ENCODE data around the genes NABP1, ANKRD44 and SF3B1.

- PRO-cap = bidirectional peak, plus-strand start at chr2:191677455, minus-strand start at chr2:191677392
- RAMPAGE, long total RNA, 3 experiments = no peak in any of the 3 experiments
These were observed 691 bp upstream of the NABP1 start for GRCh38 chr2:191677113-191677777.

DNA sequence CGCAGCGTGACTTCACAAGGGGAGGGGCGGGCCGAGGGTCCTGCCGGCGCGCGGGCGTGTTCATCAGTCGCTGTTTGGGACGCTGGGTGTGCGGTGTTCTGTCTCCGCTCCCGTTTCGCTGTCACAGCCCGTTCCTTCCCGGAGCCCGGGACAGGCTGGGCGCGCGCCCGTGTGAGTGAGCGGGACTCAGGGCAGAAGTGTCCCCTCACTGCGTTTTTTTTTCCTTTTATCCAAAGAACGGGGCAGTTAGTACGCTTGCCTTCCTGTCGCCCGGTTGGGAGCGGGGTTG lies at the start of gene NABP1:
NABP1 (plus strand) TSS at position 66 of the 289 bp plus-strand sequence.
- PRO-cap = bidirectional peak, plus-strand start at position 66 of the sequence, minus-strand start outside the sequence
- RAMPAGE, long total RNA, 3 experiments = start-site peak on the plus strand in 3 of 3 experiments, centred at positions 79 to 89 of the sequence, 44 to 442 reads per replicate

DNA sequence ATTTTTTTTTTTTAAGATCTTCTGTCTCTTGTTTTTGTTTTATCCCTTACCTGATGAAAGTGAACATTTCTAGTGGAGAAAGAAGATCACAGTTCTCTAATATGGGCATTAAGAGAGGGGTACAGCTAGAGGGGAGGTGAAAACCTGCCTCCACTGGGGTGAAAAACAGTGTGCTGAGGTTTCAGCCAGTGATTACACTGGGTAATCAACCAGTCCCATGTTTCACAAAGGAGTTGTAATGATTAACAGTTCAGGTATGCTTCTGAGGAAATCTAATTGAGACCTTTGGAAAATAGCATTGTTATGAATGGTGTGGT lies 11.3 kb downstream of the NABP1 start:
- PRO-cap = no peak
- RAMPAGE, long total RNA, 3 experiments = no peak in any of the 3 experiments

DNA sequence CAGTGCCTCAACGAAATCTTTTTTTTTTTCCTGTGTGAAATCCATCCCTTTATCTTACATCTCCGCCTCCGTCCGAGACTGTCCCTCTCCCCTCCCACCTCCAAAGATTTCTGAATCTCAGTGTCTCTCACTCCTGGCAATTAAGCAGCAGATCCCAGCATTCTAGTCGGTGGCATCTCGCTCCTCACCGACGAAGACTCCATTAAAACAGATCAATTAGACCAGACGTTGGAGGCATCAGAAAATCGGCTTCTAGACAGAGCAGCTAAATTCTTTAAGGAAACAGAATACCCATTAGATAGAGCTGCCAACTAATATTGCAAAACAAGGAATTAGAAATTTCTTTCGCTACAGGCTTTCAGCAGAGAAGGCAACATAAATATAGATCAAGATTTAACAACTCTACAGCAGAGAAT lies 1.9 kb upstream of the TMEFF2 start:
- PRO-cap = no peak
- RAMPAGE, long total RNA, 3 experiments = no peak in any of the 3 experiments

- PRO-cap = no peak
- RAMPAGE, long total RNA, 3 experiments = no peak in any of the 3 experiments
These were observed 1054.4 kb upstream of the SLC39A10 start for GRCh38 chr2:194602548-194603200.

DNA sequence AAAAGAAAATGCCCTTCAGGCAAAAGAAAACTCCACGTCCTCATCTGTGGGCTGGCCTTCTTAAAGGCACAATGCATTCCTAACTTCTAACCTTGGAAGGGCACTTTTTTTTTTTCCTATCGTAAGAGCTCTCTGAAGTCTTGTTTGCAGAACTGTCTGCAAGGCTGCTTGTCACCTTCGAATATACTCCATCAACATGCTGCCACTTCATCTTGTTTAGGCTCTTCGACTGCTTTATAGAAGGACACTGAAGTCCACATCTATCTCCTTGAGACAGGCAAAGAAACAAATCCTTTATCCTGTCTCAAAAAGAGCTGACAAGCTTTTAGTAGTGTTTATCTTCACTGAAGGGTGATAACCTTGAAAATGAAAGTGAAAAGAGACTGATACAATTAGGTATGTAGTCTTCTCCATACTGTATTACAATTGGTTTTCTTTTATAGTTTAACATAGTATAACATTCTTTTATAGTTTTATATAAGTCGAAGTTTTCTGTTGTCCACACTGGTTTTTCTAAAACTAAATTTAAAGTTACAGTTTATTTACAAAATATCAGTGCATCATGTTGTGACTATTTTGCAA lies 124.1 kb upstream of the SLC39A10 start:
- PRO-cap = no peak
- RAMPAGE, long total RNA, 3 experiments = no peak in any of the 3 experiments

- PRO-cap = no peak
- RAMPAGE, long total RNA, 3 experiments = no peak in any of the 3 experiments
These were observed 123.0 kb upstream of the SLC39A10 start for GRCh38 chr2:195533766-195534739.

- PRO-cap = no peak
- RAMPAGE, long total RNA, 3 experiments = no peak in any of the 3 experiments
These were observed 77.0 kb upstream of the SLC39A10 start for GRCh38 chr2:195579869-195580536.

DNA sequence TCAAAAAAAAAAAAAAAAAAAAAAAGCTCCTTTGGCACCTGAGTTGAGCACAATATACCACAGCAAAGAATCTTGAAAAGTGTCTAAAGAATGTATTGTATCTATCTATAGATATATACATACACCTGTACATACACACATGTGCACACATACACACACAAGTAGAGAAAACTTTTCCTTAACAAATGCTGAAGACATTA lies 35.7 kb downstream of the STK17B start:
- PRO-cap = no peak
- RAMPAGE, long total RNA, 3 experiments = no peak in any of the 3 experiments

DNA sequence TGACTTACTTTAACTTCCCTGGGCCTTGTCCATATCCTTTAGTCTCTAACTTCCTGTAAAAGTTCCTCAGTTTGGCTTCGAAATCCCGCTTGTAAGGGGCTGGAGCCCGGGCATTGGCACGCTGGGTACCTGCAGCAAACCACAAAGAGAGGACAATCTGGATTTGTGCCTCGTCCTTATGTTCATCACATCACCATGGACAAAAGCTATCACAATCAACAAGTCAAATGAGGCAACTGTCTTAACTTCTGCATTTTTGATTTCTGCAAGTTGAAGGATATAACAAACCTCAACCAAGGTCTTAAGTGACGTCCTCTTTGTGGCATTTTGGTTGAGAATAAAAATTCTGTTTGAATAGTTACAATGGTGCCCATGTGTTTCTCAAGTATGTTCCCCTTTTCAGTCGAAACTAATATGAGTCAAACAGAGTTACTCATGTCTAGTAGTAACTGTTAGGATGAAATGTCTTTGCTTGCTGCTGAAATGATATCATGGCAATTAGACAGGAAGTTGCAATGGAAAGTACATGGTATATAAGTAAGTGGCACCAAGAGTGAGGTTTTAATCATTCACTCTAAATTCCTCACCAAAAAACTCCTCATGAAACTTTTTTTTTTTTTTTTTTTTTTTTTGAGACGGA lies 70.8 kb upstream of the STK17B start:
- PRO-cap = no peak
- RAMPAGE, long total RNA, 3 experiments = no peak in any of the 3 experiments

DNA sequence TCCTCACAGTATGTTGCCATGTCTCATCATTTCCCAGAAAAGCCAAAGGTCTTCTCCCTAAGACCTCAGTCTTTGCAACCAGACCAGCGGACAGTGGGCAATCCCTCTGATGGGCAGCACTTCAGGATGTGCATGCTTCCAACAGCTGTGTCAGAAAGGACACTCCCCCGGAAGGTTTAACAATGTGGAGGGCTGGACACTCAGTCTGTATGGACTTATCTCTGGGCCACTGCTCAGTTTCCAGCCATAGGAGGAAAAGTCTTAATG lies 104.6 kb upstream of the STK17B start:
- PRO-cap = no peak
- RAMPAGE, long total RNA, 3 experiments = no peak in any of the 3 experiments

- PRO-cap = no peak
- RAMPAGE, long total RNA, 3 experiments = no peak in any of the 3 experiments
These were observed 8.1 kb upstream of the HECW2 start for GRCh38 chr2:196601358-196601930.

GRCh38 chr2:196959948-196960407 lies 33.5 kb upstream of the PGAP1 start:
- PRO-cap = no peak
- RAMPAGE, long total RNA, 3 experiments = no peak in any of the 3 experiments

DNA sequence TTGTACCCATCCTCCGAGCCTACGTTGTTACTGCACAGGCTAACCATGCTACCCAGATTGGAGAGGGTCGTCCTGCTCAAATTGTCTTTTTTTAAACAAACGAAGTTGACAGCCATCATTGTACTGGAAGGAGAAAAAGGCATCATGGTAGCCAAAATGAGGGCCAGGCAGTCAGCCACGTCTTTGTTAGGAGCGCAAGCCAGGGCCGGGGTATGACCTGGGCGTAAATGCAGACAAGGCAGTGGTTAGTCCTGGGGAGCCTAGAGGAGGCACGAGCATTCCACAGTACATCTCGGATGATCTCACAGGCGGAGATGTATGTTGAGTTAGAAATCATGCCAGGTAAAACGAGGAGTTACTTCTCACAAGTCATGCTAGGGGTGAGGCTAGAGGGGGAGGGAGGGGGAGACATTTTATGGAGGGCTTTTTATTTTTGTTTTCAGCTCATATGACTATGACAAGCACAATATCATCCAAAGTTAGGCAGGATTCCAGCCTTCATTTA lies 64.3 kb upstream of the PGAP1 start:
- PRO-cap = no peak
- RAMPAGE, long total RNA, 3 experiments = no peak in any of the 3 experiments

DNA sequence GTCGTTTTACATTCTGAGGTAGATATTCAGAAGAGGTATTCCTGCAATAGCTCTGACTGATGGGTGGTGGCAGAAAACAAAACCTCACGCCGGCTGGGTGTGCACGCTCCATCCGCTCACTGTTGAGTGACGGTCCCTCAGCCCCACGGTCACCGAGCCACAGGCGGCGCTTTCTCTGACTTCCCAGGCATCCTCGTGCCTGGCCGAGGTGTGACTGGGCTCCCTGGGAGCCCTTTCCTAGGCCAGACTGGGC lies 83.6 kb upstream of the PGAP1 start:
- PRO-cap = no peak
- RAMPAGE, long total RNA, 3 experiments = no peak in any of the 3 experiments

DNA sequence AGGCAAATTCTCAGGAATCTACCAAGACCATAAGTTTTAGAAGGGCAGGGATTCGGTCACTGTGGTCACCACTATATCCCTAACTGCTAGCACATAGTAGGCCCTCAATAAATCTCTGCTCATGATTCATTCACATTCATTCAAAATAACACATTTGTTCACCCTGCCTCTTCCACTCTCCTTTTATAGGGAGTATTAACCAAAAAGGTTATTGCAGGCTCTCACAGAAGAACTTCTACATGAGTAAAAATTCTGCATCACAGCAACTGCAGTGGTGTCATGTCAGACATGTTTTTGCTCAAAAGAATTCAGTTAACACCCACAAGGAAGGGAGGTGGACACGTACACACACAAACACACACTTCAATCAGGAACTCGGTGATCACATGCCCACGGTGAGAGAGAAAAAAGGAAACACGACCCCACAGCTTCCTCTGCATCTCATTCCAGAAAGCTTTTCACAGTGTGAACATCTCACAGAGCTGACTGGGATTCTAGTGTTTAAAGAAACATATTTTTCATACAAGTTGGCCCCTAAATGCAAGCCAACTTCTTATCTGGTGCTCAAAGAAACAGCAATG lies 98.0 kb downstream of the ANKRD44 start:
- PRO-cap = no peak
- RAMPAGE, long total RNA, 3 experiments = no peak in any of the 3 experiments

DNA sequence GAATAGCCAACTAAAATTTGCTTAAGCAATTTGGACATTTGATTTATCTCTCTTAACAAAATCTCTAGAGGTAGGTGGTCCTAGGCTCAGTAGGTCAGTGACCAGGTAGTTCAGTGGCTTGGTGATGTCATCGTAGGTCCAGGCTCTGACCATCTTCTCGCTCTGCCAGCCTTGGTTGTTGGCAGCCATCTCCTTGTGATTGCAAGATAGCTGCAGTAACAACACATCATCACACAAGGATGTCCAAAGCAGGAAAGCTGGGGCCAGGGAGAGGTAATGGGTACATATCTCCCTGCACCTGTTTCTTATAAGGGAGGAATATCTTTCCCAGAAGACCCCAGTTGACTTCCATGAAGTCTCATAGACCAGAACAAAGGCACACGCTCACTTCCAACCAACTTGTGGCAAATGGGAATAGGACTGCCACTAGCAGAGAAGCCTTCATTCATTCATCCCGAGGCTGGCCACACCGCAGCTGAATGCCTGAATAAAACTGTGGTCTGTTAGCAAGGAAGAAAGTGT lies 60.5 kb downstream of the ANKRD44 start:
- PRO-cap = no peak
- RAMPAGE, long total RNA, 3 experiments = no peak in any of the 3 experiments

- PRO-cap = no peak
- RAMPAGE, long total RNA, 3 experiments = no peak in any of the 3 experiments
These were observed 16.2 kb downstream of the ANKRD44 start for GRCh38 chr2:197294468-197294766.

DNA sequence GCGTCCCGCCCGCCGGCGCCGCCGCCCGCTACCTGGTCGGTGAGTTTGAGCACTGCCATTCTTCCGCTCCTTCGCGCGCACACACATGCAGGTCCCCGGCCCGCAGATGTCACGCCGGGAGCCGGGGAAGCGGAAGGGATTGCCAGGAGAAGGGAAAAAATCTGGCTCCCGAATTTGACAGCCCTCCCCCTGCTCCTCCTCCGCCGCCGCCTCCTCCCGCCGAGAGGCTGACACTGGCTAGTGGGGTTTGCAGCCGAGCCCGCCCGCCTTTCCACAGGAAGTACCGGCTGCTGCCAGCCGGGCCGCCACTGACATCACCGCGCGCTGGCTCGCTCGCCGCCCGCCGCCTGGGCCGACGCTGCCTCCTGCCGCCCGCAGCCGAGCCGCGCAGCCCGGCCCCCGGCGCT lies at the start of gene ANKRD44:
ANKRD44 (minus strand) TSS at position 235 of the 407 bp plus-strand sequence.
- PRO-cap = bidirectional peak, plus-strand start at position 276 of the sequence, minus-strand start at position 242 of the sequence
- RAMPAGE, long total RNA, 3 experiments = start-site peak on the minus strand in 1 of 3 experiments, centred at positions 116 to 192 of the sequence, 33 to 53 reads per replicate

DNA sequence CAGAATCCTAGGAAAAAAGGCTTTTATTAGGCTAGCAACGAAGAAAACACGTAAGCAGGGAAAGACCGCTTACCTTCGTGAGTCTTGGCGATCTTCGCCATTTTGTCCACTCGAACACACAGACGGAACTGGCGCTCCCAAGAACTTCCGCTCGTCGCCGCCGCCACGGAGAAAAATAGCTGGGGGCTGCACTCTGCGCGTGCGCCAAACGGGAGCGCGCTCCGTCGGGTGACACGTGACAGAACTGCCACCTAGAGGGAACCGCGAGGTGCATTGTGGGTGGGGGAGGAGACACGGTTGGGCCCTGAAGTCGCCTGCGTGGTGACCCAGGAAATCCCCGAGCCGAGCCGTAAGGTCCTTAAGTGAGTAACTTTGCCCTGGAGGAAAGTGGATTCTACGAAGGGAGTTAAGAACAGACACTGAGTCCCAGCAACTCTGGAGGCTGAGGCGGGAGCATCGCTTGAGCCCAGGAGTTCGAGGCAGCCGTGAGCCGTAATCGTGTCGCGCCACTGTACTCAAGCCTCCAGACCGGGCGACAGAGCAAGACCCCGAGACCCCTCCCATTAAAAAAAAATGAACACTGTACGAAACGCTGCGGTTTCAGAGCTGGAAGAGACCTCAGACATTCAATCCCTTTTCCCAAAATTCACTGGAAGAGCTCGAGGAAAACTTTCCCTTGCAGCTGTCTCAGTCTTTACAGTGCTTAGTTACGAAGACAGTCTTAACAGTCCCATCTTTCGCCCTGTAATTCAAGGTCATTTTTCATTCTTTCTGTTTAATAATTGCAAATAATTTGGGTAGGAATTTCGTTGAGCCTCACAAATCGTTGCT lies at the start of gene SF3B1:
SF3B1 (minus strand) TSS at position 130 of the 831 bp plus-strand sequence.
- PRO-cap = bidirectional peak, plus-strand start at position 276 of the sequence, minus-strand start at position 130 of the sequence
- RAMPAGE, long total RNA, 3 experiments = start-site peak on the minus strand in 3 of 3 experiments, centred at positions 120 to 121 of the sequence, 1,787 to 4,158 reads per replicate

Data from subcutaneous adipose tissue (tissue), 3 donors.